Metastatic Liver Carcinoma in the Lung (tissue), 2 donors: ENCODE measurements around a stretch of chr6.

DNA sequence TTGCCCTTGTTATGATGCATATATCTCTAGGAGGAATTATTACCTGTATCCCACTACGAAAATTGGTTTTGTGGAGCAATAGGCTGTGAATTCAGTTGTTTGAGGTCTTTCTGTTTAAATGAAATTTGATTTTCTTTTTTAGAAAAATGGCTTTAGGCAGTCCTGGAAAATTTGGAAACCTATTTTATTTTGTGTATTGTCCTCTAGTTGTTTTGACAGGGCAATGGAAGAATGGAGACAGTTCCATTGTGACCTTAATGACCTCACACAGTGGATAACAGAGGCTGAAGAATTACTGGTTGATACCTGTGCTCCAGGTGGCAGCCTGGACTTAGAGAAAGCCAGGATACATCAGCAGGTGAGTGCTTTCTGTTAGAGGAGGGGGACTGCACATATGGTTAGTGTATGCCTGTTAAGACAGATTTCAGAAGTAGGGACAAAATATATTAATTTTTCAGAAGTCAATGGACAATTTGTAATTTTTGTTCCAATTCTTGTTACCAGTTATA is 245.8 kb downstream of the UTRN start:
- PRO-cap, 2 experiments: no peak in any of the 2 experiments

DNA sequence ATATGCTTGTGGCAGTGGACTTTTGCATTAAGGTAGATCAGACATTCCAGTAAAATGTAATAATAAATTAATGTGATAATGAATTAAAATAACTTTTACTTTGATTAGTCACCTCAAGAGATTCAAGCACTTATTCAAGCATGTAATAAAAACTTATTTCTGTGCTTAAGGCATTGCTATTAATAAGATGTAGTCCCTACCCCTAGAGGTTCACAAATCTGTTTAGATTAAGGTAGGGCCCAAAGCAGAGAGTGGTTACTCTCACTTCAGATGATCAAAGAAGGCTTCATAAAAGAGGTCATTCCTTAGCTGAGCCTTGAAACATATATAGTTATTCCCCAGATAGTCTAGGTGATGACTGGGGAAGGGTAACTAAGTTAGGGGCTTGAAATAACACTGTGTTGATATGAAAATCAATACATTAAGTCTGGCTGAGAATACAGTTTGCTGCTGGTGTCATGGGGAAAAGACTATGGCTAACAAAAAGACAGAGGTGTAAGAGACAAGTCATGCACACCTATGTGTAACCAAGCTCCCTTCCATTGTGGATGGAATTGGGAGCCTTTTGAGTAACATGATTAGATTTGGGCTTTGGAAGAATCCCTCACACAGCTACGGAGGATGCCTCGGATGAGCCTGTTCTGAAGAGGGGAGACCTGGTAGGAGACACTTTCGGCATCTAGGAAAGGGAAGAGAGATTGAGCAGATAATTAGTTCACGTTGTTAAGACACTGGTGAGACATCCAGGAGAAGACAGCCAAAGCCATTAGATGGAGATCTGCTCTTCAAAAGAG is 395.5 kb downstream of the UTRN start:
- PRO-cap, 2 experiments: no peak in any of the 2 experiments

DNA sequence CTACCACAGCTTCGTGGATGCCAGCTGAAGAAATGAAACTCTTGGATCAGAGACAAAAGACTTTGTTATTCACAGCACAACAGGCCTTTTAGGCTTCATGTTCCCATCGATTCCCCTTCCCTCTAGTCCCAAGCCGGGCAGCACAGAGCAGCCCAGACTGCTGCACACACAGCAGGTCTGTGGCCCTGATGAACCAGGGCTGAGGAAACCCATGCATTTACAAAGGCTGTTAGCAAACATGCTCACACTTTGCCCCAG is 468.4 kb downstream of the EPM2A start:
- PRO-cap, 2 experiments: peak in 1 of 2 experiments; most common minus-strand start position 124 of the sequence (in 1)

- PRO-cap, 2 experiments: no peak in any of the 2 experiments
Observed at GRCh38 chr6:147261654-147262553, 57.7 kb downstream of the STXBP5 start.

GRCh38 chr6:147324295-147325290 is 120.4 kb downstream of the STXBP5 start:
- PRO-cap, 2 experiments: no peak in any of the 2 experiments

DNA sequence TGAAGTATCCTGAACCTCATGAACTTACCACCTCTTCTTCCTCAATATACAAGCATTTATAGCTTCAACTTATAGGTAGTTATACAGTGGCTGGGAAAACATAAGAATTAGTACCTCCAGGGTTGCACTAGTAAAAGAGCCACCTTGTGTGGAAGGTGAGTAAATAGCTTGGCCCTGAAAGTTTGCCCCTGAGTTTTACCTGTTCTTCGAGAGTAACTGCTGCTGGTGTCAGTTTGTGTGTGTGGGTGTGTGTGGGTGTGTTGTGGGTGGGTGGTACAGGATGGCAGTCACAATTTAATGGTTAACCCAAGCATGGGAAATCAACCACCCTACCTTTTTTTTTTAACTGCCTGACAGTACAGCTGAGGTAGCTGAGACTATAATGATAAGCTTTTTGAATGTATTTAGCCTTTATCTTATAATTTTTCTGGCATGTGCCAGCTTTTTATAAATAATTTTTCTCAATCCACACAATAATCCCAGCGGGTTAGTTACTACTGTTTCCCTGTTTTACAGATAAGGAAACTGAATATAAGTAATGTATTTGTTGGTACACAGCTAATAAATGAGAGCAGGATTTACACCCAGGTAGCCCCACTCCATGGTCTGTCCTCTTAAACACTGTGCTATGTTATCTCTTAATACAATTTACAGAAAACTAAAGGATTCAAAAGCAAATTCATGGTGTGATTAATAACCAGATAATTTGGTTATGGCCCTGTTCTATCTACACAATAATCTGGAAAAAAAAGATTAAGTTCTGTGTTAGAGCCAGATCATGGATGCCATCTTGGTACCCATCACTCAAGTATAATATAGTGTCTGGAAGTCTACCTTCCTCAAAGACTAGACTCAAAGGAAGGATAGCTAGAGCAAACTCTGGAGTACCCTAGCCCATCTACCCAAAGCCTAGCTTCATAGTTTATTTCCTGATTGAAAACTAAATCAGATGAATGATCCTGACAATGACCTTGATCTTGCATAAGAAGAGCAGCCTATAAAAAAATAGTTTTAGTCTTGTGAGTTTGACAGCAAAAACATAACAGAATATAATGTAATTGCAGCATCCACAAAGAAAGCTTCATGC is 137.6 kb downstream of the STXBP5 start:
- PRO-cap, 2 experiments: no peak in any of the 2 experiments

GRCh38 chr6:147384699-147385406 is 123.6 kb upstream of the SAMD5 start:
- PRO-cap, 2 experiments: no peak in any of the 2 experiments

GRCh38 chr6:147508979-147509686 is 643 bp downstream of the SAMD5 start:
- PRO-cap, 2 experiments: peak in 1 of 2 experiments; most common plus-strand start chr6:147509471 (in 1)

DNA sequence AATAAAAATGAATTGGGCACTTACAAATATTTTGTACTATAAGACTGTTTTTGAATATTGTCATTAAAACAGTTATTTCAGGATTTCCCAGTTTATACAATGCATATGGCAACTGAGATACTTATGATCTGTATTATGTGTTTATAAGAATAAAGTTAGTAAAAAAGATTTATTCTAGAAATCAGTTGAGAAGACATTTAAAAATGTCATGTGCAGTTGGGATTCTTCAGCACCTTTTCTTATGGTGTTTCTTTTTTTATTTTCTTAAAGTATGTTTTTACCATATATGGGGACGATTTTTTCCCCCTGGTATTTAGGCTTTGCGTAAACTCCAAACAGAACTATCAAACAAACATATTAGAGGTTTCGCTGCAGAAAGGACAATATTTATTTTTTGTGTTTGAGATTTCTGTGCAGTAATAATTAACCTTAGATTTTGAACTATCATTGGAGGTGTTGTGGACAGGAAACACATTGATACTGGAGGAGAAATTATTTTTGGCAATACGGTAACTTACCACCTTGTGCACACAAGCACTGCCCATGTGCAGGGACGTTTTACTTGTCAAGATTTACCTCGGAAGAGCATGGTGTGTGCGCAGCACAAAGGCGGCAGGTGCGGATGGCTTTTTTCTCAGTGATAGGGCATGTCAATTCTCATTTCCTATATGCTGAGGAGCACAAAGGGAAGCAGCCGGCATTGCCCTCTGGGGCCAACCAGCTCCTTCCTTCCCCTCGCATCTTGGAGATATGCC is 21.5 kb downstream of the SAMD5 start:
- PRO-cap, 2 experiments: no peak in any of the 2 experiments

- PRO-cap, 2 experiments: no peak in any of the 2 experiments
Observed at GRCh38 chr6:147660302-147660919, 151.9 kb downstream of the SAMD5 start.

- PRO-cap, 2 experiments: no peak in any of the 2 experiments
Observed at GRCh38 chr6:147676639-147677337, 168.3 kb downstream of the SAMD5 start.

DNA sequence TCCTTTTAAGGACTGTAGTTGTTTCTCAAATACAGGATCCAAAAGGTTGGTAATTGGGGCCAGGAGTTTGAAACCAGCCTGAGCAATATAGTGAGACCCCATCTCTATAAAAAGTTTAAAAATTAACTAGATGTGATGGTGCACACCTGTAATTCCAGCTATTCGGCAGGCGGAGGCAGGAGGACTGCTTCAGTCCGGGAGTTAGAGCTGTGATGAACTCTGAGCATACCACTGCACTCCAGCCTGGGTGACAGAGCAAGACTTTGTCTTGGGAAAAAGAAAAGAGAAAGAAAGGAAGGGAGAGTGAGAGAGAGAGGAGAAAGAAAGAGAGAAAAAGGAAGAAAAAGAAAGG is 143.2 kb upstream of the SASH1 start:
- PRO-cap, 2 experiments: no peak in any of the 2 experiments

GRCh38 chr6:148473936-148474443 is 131.4 kb downstream of the SASH1 start:
- PRO-cap, 2 experiments: no peak in any of the 2 experiments

DNA sequence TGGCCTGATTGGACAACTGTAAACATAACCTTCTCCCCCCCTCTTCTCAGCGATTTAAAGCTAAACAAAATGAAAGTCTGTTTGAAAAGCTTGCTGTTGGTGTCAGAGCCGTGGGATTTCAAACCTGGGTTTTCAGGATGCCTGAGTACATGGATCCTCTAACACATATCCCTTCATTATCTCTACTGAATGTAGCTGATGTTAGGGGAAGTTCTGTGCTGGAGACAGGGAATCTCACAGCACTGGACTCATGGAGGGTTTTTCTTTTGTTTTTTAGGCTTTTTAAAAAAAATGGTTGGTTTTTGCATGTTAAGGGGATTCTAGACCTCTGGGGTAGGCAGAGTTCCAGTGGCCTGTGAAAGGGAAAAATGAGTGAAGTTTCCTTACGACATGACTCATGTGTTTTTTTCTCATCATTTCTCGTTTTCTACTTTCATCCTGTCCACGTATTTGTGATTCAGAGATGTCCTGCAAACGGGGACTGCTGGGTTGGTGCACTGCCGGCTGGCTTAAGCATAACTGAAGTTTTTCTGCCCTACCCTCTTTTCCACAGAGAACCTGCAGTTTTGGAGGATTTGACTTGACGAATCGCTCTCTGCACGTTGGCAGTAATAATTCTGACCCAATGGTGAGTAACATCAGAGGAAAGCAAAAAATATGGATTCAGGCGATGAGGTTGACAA is 182.2 kb downstream of the SASH1 start:
- PRO-cap, 2 experiments: no peak in any of the 2 experiments

GRCh38 chr6:148538060-148539048 is 195.7 kb downstream of the SASH1 start:
- PRO-cap, 2 experiments: no peak in any of the 2 experiments

- PRO-cap, 2 experiments: no peak in any of the 2 experiments
Observed at GRCh38 chr6:148550895-148551957, 195.6 kb upstream of the UST start.

- PRO-cap, 2 experiments: no peak in any of the 2 experiments
Observed at GRCh38 chr6:148611235-148611730, 135.5 kb upstream of the UST start.

DNA sequence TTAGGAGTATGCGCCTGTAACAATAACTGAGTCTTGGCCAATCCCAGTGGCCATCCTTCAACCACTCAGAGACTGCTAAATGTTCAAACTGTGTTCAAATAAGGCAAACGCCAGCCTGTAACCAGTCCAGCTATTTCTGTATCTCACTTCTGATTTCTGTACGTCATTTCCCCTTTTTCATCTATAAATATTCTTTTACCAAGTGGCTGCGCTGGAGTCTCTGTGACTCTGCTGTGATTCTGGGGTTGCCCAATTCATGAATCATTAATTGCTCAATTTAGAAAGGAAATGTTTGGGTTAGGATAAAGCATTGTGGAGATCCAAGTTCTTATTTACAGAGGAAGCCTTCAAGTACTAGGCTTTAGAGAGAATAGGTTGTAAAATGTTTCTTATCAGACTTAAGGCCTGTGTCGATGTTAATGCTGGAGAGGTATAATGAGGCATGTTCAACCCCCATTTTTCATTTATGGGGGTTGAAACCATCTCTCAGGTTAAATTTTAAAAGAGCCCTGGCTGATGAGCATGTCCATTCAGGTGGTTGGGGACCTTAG is 89.7 kb upstream of the UST start:
- PRO-cap, 2 experiments: no peak in any of the 2 experiments

GRCh38 chr6:148758325-148759075 is 11.7 kb downstream of the UST start:
- PRO-cap, 2 experiments: peak in 1 of 2 experiments; most common plus-strand start chr6:148758645 (in 1); most common minus-strand start chr6:148758476 (in 1)

DNA sequence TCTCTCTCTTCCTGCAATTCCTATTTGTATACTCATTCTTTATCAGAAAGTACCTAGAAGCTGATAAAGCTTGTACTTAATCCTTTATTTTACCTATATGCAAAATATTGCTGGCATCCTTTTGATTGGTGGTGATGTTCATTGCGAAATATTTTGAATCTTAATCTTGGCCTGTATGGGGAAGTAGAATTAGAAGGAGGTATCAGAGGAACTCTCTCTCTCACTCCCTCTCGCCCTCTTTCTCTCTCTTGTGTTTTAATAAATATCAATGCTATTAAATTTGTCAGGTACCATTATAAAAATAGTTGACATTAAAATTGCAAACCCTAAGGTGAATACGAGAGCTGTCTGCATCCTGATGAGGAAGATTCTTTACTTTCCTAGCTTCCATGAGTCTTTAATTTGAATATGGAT is 52.9 kb downstream of the UST start:
- PRO-cap, 2 experiments: no peak in any of the 2 experiments